ENCODE measurements around the gene HECTD2.

DNA sequence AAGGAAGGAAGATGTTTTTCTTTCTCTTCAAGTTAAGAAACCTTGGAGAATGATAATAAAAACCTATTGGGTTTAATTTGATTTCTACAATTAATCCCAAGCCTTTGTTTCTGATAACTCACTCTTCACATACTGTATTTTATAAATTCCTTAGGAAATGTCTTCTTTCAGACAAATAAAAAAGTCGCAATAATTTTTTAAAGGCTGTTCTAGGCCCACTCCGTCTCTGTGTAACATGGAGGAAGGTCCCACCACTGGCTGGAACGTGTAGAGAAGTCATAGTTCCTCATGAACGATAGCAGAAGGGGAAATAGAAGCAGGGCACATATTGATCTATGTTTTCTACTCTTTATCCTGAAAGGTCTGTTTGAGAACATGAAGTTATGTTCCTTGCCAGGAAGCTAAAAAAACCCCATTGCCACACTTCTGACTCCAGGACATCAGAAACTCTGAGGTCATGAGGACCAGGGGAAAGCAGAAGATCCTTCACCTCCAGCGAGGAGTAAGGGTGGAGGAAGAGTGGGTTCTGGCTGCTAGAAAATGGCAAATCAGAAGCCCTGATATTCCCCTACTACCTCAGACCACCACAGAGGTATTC is 10.8 kb downstream of the ANKRD22 start:
- RRBS: no CpG with 5 or more reads among the region's 5 CpGs

- RRBS: no CpG with 5 or more reads among the region's 4 CpGs
Observed at GRCh38 chr10:88882618-88883049, 2.6 kb downstream of the STAMBPL1 start.

DNA sequence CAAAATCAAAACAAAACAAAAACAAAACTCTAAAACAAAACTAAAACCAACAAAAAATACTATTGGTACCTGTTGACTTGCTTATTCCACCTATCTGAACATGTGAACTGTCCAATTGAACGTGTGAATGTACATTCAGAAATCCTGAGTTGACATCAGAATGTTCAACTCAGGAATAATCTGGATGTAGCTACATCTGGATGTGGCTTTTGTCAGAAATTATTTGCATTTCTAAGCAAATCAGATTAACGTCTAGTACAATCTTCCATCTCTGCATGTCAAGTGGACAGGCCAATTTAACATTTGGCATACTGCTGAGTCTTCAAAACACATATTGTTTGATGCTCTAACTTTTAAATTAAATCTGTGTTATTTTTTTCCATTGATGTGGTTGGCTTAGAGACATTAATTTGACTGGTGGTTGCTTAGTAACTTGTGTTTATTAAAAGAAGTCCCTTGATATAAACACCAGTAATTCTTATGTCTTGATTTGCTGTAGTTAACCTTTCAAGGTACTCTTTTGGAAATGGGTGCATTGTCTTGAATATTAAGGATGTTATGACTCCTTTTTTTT is 3.4 kb downstream of the STAMBPL1 start:
- RRBS: no CpG with 5 or more reads among the region's 2 CpGs

DNA sequence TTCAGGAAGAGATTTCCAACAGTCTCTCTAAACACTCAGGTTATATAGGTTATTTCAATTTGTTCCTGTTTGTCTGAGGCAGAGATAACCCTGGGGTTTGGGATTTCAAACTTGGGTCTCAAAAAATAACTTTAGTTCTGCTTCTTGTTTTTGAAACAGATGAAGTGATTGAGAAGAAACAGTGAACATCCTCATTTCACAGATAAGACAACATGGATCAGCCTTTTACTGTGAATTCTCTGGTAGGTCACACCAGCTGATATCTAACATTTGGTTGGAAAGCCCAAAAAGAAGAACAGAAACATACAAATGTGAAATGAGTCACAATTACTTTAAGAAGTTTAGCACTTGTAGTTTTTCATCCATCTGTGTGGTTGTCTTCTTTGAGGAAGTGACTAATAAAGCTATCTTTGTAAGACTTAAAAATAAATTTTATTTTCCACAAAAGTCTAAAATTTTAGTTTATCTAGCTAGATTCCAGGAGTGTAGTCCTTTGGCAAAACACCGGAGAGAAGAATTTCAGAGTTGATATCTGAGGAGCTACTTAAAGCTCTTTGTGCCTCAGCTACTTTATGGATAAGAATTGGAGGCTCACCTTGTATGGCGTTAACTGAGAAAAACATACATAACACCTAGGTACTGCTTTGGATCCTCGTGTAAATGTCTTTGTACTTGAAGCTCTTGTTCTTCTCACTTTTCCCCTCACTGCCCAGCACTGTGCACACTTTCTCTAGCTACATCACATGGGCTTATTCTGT is 21.6 kb downstream of the STAMBPL1 start:
- RRBS: no CpG with 5 or more reads among the region's 3 CpGs

DNA sequence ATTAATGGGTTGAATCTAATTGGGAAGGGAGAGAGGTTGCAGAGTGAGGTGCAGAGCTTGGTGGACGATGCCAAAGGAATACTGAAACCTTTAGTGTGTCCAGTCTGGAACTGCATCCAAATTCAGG is 995 bp upstream of the FAS start:
- RRBS: no CpG with 5 or more reads among the region's 1 CpG

- RRBS: 45% methylated on average over 1 of the region's 4 CpGs
Observed at GRCh38 chr10:89122479-89123081, 84.5 kb downstream of the CH25H start.

DNA sequence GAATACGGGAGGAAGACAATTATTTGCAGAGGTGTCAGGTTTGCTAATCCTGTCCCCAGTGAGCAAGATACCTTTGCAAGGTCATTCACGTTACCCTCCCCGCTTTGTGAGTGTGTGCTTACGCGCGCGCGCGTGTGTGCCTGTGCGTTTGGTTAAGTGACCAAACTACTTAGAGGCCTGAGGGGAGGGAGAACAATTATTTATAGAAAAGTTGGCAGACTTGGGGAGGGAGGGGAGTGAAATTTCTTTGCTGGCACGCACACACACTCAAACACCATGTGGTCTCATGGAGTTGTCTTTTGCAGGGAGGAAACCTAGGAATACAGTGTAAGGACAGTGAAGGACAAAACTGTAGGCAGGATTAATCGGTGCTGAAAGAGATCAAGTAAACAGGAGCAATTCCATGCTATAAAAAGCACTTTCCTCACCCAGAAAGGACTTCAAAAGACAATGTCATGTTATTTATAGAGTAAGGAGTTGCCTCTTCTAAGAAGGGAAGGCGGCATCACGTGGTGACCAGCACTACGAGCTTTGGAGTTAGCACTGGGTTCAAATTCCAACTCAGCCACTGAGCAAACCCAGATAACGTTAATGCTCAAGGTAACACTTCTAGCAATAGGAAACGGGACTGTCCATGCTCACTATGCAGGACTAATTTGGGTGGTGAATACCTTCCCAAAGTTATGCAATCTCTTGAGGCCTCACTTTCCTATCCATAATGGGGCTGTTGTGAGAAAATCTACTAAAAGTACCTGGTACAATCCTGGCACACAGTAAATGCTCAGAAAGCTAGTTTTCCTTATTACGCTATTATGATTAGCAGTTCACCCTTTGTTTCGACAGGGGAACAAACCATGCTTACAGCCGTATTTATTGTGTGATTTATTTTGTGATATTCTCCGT is 629 bp upstream of the PANK1 start:
- RRBS: no CpG with 5 or more reads among the region's 21 CpGs

DNA sequence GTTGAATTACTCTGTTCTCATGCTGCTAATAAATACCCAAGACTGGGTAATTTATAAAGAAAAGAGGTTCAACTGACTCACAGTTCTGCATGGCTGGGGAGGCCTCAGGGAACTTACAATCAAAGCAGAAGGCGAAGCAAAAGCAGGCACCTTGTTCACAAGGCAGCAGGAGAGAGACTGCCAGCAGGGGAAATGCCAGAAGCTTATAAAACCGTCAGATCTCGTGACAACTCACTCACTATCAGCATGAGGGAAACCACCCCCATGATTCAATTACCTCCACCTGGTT is 191.6 kb downstream of the HTR7 start:
- RRBS: no CpG with 5 or more reads among the region's 3 CpGs

GRCh38 chr10:91034923-91035232 is 114.0 kb upstream of the ANKRD1 start:
- RRBS: no CpG with 5 or more reads among the region's 6 CpGs

- RRBS: under 1% methylated on average over 12 of the region's 122 CpGs
Observed at GRCh38 chr10:91409896-91410934, at the start of gene HECTD2. HECTD2 (plus strand) TSS chr10:91410344.

GRCh38 chr10:91556916-91557261 is 76.0 kb downstream of the PPP1R3C start:
- RRBS: no CpG with 5 or more reads among the region's 4 CpGs

DNA sequence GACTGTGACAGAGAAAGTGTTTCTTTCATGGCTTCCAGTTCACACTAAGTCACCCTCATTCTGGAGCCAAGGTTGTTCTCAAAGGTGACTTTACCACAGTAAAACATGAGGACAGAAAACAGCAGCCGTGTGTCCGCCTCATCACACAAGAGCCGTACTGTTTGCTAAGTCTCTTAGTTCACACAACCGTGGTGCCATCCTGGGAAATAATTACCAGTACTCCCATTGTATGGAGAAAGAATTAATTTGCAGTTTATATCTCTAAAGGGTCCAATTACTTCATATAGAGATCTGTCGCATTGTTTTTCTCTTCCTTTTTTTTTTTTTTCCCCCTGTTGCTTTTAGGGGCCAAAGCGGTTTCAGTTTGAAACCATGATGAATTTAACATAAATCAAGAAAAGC is 75.6 kb downstream of the PPP1R3C start:
- RRBS: no CpG with 5 or more reads among the region's 6 CpGs

GRCh38 chr10:91617190-91617833 is 15.6 kb downstream of the PPP1R3C start:
- RRBS: no CpG with 5 or more reads among the region's 9 CpGs

- RRBS: no CpG with 5 or more reads among the region's 4 CpGs
Observed at GRCh38 chr10:92114185-92114699, 176.6 kb downstream of the CPEB3 start.

- RRBS: no CpG with 5 or more reads among the region's 1 CpG
Observed at GRCh38 chr10:92310919-92311445, 20.0 kb downstream of the MARCHF5 start.

- RRBS: 2% methylated on average over 13 of the region's 37 CpGs
Observed at GRCh38 chr10:92573024-92573604, 779 bp downstream of the IDE start.

DNA sequence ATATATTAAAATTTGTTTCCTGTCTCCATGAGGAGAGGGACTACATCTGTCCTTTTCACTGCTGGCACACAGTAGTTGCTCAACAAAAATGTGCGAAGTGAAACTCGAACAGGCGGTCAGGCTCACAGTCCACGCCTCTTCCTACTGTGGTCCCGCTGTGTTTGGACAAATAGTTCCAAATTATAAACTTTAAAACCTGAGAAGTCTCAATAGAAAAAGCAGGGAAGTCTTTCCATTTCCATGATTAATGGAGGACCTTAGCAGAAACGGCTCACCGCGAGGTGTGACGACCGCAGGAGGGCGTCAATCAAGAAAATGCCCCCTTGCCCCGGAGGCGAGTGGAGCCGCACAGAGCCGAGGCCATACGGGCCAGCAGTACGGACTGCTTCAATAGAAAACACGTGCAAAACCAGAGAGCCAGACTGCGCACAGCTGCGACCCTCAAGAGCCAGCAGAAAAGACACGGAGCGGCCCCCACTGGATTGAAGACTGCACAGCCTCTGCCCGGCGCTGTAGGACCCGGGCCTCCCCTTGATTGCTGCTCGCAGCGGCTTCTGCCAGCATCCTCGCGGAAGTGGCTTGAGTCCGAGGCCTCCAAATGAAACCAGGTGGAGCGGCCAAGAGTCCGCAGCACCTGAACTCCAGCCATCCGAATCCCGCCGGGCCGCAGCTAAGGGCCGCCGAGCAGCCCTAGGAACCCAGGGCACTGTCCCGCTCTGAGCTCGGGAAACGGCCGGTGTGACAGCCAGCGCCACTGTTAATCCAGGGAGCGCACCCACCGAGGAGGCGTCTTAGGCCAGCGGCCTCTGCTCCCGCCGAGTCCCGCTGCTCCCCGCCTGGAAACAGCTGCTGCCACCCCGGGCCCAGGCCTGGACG is 847 bp upstream of the HHEX start:
- RRBS: 2% methylated on average over 8 of the region's 53 CpGs

- RRBS: no CpG with 5 or more reads among the region's 4 CpGs
Observed at GRCh38 chr10:92747468-92748134, 57.8 kb downstream of the HHEX start.

GRCh38 chr10:92760620-92761039 is 70.9 kb downstream of the HHEX start:
- RRBS: no CpG with 5 or more reads among the region's 2 CpGs

Data from BE2C (cell line).